Camera-type eye (tissue), 1 donor: ENCODE data around the gene FBXL2.

DNA sequence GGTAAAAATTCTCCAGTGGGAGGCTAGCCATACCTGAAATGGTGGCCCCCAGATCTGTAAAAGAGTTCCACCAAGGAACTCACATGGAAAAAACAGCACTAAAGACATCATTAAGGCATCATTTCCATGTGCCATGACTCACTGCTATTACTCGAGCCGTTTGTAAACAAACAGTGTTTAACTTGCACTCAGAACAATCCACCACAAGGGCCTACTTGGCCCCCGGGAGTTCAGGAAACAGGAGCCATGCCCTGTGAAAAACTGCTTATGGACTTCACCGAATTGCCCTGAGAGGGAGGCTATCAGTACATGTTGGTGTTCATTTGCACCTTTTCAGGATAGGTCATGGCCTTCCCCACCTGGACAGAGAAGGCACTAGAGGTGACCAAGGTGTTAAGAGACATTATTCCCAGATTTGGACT, 18.2 kb downstream of the CCR4 start:
- RAMPAGE, long total RNA, result no peak

GRCh38 chr3:33093175-33094004, 3.6 kb downstream of the GLB1 start:
- RAMPAGE, long total RNA, result no peak

GRCh38 chr3:33144186-33145036, 30.6 kb downstream of the CRTAP start:
- RAMPAGE, long total RNA, result no peak

- RAMPAGE, long total RNA, result no peak
These were observed at the start of gene FBXL2 for GRCh38 chr3:33276993-33278240. Gene FBXL2, plus strand, starts transcription at chr3:33277442.

DNA sequence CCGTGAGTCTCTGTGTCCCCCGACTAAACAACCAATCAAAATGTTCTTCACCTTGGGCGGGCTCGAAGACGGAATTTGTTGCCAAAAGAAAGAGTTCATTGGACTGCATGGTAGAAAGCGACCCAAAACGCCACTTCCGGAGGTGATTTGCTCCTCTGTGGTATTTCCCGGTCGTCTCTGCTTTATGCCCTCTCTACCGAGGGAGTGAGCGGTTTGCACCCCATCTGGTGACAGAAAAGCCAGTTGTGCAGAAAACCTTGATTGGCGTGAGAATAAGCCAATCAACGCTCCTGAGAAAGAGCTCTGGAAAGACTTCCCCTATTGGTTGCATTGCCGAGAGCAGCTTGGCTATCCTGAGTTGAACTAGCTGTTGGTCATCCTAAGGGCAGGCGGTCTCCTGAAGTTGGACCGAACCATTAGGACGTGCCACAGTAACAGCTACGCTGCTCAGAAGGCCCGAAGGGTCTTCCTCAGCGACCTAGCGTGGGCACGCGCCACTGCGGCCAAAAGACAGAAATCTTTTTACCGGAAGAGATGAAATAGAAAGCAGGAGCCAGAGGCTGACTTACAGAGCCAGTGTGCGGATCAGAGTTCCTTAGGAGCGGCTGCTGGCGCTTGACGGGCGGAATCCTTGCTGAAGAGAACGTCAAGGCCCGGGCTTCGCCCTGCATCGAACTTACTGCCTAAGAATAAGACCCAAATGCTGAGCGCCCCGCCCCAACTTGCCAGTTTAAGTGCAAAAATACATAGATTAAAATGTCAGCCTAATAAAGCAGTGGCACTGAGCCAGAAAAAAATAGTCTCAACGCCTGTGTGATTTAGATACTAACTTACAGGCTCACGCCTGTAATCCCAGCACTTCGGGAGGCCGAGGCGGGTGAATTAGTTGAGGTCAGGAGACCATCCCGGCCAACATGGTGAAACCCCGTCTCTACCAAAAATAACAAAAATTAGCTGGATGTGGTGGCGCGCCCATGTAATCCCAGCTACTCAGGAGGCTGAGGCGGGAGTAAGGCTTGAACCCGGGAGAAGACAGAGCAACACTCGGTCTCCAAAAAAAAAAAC, 827 bp upstream of the UBP1 start:
- RAMPAGE, long total RNA, result no peak

DNA sequence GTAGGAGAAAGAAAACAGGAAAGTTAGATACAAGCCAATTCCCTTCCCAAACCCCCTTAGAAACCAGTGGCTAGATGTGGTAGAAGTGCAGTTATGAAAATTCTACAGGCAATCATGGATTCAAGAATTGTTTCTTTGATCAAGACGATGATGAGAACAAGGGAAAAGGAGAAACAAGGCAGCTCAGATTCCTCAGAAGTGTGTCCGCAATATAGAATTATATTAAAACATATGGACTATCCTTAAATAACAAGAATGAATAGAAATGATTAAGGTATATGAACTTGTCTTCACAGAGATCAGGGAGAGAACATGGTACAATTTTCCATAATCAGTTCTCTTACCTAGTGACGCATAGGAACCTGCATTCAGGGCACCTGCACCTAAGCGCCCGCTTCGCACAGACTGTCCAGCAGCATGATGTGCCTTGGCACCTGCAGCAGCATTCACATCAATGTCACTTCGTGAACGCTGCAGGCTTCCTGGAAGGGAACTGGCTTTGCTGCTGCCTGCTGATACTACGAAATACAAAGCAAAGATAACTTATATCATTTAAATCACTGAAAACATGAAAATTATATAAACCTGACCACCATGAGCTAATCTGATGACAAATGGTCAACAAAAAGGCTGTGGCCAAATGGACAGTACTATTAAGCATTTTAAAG, 115.3 kb downstream of the CLASP2 start:
- RAMPAGE, long total RNA, result no peak

- RAMPAGE, long total RNA, result no peak
These were observed 72.7 kb downstream of the CLASP2 start for GRCh38 chr3:33645186-33645909.

DNA sequence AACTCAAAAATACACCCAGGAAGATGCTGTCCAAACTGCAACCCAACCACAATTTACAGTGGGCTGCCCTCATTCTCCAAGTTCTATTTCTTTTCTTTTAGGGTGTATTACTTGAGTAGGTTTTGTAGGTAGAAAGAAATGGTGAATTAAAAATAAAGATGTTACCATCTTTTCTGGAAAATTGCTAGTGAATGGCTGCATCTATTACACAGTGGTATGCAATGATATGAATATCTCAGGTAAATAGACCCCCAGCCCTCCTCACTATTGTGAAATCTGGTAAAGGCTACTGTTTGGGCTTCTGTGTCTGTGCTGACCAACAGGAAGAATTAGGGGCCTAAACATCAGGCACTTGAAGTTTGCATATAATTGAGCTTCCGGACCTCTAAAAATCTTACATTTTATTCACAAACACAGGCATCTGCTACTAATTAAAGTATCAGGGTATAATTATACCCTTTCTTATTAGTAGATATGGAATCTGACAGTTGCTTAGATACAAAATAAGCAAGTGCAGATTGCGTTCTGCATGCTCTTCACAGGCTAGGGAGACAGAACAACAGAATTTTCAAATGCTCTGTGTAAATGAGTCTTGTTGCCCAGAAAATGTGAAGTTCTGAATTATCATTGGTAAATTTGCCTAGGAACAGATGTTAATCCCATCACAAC, 119.5 kb downstream of the PDCD6IP start:
- RAMPAGE, long total RNA, result no peak

DNA sequence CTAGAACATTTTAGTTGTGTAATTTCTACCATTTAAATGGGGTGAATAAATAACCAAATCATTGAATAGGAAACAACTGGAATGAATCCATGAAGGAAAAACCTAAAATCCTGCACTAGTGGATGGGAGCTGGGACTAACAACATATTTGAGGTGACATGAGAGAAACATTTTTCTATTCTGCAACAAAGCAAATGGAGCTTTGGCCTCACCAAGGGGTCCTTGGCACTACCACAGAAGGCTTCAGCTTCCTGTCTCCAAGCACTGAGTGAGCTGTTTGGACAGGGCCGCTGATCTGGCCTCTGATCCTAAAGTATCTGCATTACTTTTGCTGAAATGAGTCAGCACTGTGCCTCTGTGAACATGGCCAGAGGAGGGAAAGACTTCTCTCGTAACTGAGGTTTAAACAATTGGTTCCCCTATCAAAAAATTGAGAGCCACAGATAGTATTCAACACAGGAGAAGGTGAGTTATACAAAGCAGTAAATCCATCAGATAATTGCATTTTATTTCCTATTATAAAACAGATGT, 9.0 kb downstream of the ARPP21 start:
- RAMPAGE, long total RNA, result no peak

DNA sequence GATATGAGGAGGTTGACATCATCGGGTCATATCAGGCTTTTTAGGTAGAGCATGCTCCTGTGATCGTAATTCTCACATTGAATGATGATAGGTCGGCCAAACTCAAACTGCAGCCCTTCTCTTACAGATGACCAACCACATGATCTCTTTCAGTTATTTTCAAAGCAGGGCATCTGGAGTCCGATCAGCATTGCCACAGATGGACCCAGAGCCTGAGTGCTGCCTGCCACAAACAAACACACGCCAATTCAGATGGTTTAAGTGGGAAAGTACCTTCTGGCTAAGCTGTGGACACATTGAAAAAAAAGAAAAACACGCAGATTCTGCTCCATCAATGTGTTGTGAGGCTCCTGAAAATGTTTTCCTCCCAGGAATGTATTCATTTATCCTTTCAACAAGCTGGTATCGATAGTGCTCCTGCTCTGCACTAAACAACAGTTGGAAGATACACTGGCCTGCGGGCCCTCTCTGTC, 31.1 kb downstream of the ARPP21 start:
- RAMPAGE, long total RNA, result no peak

DNA sequence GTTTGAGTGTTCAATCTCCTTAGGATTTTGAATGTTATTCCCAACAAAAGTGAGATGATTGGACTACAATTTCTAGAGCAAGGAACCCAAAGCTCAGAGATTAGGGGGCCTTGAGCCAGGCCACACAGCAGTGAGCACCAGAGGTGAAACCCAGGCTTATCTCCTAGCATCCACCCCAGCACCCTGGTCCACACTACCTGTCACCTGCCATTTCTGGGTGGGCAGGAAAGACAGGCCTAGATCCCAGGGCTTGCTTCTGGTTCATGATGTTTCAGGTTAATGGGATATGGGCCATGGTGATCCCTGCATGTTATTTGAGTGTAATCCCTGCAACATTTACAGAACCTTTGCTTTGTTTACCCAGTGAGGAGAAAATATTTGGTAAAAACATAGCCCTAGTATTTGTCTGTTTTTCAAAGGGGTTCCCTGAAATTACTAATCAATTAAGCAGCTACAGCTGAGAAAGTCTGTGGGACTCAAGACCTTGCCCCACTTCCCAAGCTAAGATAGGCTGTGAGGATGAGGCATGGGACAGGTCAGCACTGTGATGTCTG, 11.4 kb downstream of the TRANK1 start:
- RAMPAGE, long total RNA, result no peak

DNA sequence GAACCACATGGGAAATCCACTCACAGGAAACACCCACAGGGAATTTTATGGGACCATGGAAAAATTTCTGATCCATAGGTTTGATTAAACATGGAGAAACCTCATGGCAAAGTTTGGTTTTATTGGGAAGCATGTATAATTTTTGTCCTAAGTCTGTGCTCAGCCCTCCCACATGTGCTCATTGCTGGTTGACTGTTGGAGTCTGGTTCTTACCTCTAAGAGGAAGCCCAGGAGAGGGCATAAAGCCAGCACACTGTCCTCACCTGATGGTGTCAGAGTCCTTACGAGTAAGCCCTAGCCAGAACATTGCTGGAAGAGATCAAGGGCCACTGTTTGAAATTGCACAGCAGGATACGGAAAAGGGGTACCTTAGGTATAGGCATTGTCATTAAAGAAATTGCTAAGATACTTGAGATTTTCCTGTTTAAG, 21.3 kb downstream of the MLH1 start:
- RAMPAGE, long total RNA, result no peak

DNA sequence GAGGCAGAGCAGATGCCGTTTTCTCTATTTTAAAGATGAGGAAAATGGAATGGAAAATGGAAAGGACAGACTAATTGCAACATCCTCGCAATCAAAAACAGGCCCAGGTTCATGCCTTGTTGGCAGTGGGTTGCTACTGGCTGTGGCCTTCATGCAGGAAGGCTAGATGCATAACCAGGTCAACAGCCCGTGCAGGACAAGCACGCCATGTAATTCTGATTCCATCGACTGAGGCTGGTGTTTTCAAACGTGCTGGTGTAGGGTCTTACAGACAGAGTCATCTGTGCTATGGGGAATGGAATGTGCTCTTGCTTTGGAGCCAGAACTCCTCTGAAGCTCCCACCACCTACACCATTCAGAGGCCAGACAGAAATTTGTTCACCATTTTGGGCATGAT, 37.9 kb downstream of the MLH1 start:
- RAMPAGE, long total RNA, result no peak

- RAMPAGE, long total RNA, result no peak
These were observed 70.2 kb downstream of the MLH1 start for GRCh38 chr3:37063471-37063991.

- RAMPAGE, long total RNA, result no peak
These were observed 34.8 kb downstream of the LRRFIP2 start for GRCh38 chr3:37139296-37140317.

GRCh38 chr3:37162573-37163927, 11.3 kb downstream of the LRRFIP2 start:
- RAMPAGE, long total RNA, result no peak

DNA sequence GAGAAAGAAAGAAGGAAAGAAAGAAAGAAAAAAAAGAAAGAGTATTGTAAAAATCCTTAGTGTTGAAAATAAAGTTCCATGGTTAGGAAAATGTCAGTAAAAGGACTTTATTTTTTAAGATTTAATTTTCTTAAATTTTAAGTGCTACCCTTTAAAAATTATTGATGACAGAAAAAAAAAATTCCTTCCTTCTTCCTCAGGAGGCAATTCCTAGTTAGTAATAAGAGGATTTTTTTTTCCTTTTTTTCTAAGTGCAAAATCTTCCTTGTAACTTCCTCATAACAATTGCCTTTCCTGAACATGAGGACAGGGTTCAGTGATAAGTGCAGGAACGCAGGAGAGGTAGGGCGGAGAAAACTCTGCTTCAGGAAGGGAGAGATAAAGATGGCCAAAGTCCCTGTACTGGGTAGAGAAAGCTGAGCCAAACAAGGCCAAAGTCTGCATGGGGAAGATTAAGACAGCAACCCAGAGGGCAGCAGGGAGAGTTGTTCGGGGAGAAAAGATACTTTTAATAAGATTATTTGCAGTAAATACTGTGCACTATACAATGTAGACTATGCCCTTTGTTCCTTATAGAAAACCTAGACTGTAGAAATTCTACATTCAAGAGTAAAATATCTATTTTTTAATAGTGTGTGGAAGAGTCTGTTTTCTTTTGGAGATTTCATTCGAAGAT, 13.4 kb upstream of the GOLGA4 start:
- RAMPAGE, long total RNA, result no peak

- RAMPAGE, long total RNA, result no peak
These were observed 75.9 kb downstream of the GOLGA4 start for GRCh38 chr3:37318841-37319430.

- RAMPAGE, long total RNA, result no peak
These were observed 4.2 kb downstream of the ITGA9 start for GRCh38 chr3:37455948-37456834.

- RAMPAGE, long total RNA, result no peak
These were observed 74.6 kb downstream of the ITGA9 start for GRCh38 chr3:37526436-37527118.